ENCODE measurements around a stretch of chr1.

DNA sequence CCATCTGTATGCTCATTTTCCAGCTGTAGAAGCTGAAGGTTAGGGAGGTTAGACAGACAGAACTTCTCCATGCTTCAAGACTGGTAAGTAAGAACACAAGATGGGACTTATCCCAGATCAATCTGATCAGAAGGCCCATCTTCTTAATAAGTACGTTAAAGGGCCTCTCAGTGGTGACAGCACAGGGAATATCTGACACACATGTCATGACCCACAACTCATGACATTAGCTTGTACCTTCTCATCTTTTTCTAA is 84.2 kb downstream of the UBR4 start:
- PRO-cap, result no peak

DNA sequence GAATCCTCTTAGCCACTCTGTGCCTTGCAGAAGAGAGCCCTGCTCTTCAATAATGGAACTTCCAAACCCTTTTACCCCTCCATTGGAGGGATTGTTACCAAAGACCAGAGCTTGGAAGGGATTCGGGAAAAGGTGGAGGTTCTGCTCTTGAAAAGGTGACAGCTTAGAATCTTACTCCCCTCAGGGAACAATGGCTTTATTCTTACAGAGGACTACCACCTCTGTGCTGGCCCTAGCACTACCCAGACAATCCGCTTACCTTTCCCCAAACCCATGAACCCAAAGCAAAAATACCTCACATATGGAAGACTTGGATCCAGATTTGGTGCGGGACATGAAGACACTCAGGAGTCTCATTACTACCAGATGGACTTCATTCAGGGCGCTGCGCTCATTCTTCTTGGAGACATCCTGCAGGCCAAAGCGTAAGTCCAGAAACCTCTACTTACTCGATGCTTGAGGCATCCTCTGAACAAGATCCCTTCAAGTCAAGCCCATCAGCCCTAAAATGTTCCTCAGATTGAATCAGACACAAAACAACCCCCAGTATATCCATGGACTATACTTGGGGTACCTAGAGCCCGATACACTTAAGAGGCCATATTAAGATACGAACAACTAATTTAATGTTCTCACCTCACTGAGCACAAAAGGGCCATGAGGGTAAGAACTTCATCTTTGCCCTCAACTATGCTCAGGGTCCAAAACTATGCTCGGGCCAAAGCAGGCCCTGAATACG is 82.6 kb downstream of the UBR4 start:
- PRO-cap, result no peak

- PRO-cap, result unidirectional peak, plus-strand start at chr1:19130702
These were observed 79.7 kb downstream of the UBR4 start for GRCh38 chr1:19130206-19131001.

DNA sequence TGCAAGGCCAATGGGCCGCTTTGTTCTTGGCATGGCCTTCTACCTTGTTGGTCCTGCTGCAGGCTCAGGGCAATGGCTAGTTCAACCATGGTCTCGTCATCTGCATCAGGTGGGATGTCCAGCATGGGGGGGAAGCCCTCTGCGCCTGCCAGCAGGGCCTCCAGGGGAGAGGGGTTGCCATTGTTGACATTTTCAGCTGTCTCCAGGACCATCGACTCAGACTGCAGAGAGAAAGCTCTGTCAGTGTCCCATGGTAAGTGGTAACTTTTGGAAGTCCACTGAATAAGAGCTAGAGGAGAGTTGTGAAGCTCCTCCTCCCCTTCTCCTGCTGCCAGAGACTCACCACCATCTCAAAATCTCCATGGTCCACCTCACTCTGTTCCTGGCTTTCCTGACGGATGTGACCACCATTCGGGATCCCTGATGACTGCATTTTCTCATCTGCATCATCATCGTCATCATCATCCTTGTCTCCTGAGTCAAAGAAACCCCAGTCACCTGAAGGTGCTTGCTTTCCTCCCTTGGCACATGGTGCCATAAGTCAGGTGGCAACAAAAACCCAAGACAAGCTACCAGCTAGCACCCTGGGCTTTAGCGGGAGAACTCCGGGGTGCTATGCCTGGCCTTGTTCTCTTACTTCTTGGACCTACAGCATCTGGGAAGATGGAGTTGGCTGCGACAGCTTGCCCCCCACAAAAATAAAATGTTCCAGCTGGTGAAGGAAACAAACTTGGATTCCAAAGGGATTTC is 68.6 kb downstream of the UBR4 start:
- PRO-cap, result no peak

DNA sequence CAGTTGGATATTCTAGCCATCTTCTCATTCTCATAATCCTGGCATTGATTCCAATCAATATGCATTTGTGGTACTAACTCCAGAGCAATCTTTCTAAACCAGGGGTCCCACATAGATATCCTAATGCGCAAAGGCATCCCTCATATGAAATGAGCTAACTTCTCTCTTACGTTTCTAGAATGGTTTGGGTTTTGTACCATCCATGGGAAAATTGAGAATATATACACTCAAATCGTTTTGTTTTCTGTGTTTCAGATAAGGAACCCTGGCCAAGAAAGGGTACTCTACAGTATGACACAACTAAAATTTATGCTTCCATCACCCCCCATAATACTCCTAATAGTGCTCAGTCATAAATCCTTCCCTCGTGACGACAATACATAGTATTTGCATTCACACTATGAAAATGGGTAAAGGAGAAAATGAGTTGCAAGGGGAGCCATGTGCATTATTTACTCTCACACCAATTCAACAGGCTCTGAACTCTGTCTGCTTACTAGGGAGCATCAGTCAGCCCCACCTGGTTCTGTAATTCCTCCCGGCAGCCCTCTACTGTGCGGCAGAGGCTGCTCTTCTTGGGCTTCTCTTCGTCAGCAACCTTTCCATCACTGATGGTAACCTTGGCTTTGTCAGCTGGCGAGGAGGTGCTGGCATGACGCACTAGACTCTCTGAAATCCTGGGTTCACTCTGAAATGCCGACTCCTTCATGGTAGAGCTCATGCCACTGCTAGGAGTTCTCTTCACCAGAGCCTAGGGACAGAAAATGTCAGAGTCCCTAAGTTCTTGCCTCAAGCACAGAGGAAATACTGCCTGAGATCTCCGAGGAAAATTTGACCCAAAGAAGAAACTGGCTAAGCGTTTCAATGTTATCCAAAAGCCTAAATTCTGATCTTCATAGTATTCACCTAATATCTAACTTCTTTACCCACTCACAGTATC is 49.4 kb downstream of the UBR4 start:
- PRO-cap, result no peak

DNA sequence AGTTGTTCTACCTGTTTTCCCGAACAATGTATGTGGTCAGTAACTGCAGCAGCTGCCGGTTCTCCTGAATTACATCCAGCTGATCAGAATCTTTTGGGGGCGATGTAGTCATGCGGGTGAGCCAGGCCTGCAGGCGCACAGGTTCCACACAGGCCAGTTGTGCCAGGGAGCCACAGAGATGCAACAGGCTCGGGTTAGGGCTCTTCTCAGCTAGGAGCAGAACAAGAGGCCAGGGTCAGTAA is 45.4 kb downstream of the UBR4 start:
- PRO-cap, result no peak

- PRO-cap, result no peak
These were observed 30.4 kb downstream of the UBR4 start for GRCh38 chr1:19179409-19180269.

DNA sequence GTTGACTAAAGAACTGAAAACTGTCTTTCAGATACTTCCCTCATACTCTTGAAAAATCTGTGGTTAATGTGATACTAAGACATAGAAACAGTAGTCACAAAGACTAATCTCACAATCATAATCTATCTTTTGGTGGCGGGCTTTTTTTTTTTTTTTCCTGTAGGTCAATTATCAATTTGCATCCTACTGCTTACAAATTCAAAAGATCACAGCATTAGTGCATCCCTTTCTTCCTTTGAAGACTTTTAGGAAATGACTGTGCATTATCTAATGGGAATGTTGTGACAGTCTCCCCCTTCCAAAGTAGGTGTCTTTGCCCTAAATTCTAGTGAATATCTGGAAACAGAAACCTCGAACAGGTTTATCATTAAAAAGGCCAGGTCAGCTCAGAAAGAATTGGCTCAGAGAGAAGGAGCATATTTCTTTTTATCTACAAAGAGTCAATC is 4.5 kb downstream of the UBR4 start:
- PRO-cap, result no peak

DNA sequence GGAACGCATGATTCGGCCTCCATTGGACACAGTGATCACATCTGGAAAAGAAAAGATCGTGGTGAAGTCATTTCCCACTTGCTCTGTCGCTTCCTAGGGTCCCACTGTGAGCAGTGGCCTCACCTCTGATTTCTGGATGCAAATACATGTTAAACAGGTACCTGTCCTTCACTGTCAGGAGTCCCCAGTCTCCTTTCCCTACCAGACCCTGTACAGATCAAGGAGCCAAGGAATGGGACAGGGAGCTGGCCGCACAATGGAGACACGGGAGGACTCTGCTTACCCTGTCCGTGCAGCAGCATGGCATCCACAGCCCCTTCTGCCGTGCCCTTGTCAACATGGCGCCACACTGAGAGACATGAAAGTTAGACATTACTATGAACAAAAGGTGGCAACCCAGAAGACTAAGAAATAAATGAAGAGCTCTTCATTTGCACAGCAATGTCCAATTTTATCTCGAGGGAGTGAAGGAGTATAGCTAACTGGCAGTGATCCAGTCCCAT is 7.6 kb downstream of the EMC1 start:
- PRO-cap, result no peak

- PRO-cap, result no peak
These were observed 8.8 kb downstream of the MRTO4 start for GRCh38 chr1:19260003-19261217.

GRCh38 chr1:19287809-19288269 is 731 bp downstream of the AKR7A3 start:
- PRO-cap, result bidirectional peak, plus-strand start at chr1:19288060, minus-strand start at chr1:19287945

GRCh38 chr1:19325675-19326767 is 13.9 kb downstream of the SLC66A1 start:
- PRO-cap, result no peak

DNA sequence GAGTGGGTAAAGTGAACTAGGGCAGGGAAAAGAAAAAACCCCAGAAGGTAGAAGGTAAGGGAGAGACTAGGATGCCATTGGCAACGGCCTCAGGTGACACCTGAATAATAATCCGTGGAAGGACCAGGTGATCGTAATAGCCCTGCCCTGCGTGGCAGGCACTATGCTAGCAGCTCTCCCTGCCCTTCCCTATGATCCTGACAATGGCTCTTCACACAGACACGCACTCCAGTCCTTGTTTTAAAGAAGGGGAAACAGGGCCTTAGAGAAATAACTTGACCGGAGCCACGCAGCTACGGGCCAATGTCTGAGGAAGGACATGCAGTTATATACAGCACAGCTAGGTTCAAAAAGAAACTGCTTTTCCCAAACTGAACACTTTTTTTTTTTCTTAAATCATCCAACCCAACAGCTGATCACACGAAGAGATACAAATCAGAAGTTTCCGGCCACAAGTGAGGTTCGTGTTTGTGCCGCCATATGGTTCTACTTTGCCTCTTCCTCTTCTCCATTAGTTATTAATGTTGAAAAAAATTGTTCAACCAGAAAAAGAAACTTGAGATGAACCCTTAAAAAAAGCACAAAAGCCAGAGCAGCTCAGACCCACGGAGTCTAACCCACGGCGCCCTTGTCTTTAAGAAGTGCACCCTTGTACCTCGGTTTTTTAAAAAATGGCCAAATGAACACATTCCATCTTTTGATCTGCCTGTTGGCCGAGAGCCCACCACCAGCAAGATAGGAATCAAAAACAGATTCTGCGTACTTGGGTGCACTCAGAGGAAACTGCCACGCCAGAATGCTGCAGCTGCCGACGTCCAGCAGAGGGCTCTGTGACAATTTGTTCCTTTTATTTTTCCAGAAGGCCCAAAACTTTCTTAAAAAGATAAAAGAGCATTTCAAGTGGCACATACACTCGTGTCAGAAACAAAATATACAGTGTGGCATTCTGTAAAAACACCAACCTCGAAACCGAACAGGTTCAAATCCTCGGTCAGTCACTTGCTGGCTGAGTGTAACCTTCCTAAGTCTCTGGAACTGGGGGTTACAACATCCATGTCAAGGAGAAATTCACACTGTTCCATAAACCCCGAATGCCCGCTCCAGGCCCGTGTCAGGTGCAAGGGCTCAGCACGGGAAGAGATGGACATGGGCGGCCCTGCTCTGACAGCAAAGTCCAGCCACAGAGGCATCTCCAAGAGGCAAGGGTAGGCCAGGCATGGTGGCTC is 79.0 kb downstream of the SLC66A1 start:
- PRO-cap, result unidirectional peak, plus-strand start at position 433 of the sequence

- PRO-cap, result no peak
These were observed 55.0 kb downstream of the CAPZB start for GRCh38 chr1:19430150-19430908.

GRCh38 chr1:19494823-19495656 is 9.7 kb upstream of the CAPZB start:
- PRO-cap, result no peak

DNA sequence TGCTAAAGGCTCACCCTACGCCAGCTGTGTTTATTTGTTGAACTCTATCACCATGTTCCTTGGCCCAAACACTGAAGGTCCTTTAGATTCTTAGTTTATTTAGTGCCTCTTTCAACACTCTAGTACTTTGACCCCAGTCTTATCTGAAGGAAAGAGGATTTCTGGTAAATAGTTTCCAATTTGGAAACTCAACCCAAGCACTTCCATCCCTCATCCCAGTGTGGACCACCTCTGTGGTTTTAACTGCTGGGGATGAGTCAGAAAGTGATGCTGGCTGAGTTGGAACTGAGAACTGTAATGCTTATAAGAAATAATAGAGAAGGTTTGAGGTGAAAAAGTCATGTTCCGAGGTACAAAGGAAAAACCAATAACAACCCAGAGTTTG is 19.6 kb upstream of the CAPZB start:
- PRO-cap, result no peak

GRCh38 chr1:19607932-19608473 is 11.2 kb downstream of the MICOS10 start:
- PRO-cap, result no peak

- PRO-cap, result no peak
These were observed 23.5 kb downstream of the HTR6 start for GRCh38 chr1:19687997-19688821.

- PRO-cap, result no peak
These were observed 62.1 kb downstream of the HTR6 start for GRCh38 chr1:19726802-19727127.

GRCh38 chr1:19818151-19818687 is 3.1 kb upstream of the RNF186 start:
- PRO-cap, result no peak